SK-N-MC (cell line): Measurements from ENCODE around the genes IRF2 and HELT.

GRCh38 chr4:184099608-184100096 is 118.0 kb downstream of the ENPP6 start:
- RRBS: no CpG with 5 or more reads among the region's 9 CpGs

DNA sequence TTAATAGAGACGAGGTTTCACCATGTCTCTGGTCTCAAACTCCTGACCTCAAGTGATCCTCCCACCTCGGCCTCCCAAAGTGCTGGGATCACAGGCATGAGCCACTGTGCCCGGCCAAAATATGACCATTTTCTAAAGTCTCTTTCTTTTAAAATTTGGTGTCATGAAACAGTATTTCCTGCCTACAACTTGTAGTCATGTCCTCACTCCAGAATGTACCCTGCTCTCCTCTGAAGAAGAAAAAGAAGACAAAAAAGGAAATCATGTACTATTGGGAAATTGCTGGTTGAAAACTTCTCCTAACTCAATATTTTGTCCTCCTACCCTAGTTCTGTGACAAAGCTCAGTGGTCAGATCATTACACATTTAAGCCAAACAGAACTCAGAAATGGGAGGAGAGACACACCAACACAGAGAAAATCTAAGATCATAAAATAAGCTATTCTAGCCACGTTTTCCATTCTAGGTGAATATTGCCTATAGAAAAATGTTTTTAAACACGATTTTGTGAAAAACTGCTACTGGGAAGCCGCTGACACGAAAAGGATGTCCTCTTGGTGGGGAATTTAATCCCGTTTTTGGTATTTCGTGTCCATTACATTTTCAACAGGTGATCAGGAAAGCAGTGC is 127.7 kb downstream of the IRF2 start:
- RRBS: no CpG with 5 or more reads among the region's 9 CpGs

GRCh38 chr4:184381950-184382826 is 92.2 kb downstream of the IRF2 start:
- RRBS: no CpG with 5 or more reads among the region's 14 CpGs

DNA sequence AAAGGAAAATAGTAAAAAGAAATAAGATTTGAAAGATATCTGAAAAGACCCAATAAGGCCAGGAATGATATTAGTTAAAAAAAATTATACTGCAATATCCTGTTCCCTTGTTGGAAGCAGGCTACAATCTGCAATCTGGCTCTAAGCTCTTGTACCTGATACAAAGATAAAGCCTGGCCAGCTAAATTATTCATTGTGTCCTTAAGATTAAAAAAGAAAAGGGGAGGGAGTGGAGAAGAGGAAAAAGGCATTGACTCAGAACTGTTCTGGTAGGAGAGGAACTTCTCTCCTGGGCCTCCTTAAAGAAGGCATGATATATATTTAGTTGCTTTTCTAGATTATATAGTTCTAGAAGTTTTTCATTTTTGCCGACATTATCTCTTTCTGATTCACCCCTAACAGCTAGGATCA is 46.7 kb downstream of the IRF2 start:
- RRBS: no CpG with 5 or more reads among the region's 1 CpG

DNA sequence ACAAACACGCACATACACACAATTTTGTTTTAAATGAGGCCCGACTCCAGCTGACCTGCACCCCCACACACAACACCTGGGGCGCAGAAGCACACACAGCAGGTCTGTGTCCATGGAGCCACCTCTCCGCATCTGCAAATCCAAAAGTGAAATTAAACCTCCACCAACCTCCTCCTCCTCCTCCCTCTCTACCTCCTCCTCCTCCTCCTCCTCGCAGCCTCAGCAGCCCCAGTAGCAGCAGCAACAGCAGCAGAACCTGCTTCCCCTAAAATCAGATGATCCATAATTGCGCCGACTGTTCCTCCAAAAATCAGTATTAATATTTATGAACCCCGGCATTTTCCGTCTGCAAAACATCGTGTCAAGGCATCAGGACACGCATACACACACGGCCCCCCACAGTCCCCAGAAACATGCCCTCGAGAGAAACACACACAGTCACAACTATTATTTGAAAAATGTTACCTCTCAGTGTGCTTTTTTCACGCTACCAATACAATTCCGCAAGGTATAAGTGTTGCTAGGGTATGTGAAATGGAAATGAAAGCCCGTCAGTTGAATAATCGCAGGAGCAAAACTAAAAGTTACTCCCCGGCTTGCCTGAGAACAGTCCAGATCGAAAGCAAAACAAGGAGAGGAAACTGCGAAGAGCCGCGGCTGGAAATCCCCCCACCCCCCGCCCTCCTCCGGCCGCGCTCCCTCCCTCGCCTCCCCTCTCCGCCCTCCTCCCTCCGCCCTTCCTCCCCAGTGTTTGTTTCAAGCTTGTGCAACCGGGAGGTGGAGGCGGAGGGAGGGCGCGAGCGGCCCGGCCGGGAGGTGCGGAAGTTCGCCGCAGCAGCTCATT is at the start of gene IRF2:
Gene IRF2, minus strand, starts transcription at position 637 of the 844 bp plus-strand sequence.
- RRBS: under 1% methylated on average over 10 of the region's 39 CpGs

DNA sequence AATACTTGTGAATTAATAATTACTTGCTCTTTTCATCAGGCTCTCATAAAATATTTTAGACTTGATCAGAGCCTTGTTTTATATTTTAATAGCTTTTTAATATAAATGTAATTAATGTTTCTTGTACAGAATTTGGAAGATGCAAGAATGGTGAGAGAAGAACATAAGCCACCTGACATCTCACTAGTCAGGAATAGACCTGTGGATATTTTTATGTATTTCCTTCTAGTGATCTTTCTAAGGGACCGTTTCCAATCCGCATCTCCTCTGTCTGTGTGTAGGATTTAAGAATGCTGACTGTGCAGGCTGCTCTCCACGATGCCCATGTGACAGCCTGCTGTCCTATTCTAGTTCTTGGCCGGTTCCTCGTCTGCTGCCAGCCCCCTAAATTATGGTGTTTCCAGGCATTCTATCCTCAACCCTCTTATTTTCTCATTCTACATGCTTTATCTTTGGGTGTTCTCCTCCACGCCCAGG is 3.2 kb upstream of the IRF2 start:
- RRBS: no CpG with 5 or more reads among the region's 6 CpGs

- RRBS: no CpG with 5 or more reads among the region's 6 CpGs
Measured at GRCh38 chr4:184514269-184514687, 39.9 kb upstream of the IRF2 start.

DNA sequence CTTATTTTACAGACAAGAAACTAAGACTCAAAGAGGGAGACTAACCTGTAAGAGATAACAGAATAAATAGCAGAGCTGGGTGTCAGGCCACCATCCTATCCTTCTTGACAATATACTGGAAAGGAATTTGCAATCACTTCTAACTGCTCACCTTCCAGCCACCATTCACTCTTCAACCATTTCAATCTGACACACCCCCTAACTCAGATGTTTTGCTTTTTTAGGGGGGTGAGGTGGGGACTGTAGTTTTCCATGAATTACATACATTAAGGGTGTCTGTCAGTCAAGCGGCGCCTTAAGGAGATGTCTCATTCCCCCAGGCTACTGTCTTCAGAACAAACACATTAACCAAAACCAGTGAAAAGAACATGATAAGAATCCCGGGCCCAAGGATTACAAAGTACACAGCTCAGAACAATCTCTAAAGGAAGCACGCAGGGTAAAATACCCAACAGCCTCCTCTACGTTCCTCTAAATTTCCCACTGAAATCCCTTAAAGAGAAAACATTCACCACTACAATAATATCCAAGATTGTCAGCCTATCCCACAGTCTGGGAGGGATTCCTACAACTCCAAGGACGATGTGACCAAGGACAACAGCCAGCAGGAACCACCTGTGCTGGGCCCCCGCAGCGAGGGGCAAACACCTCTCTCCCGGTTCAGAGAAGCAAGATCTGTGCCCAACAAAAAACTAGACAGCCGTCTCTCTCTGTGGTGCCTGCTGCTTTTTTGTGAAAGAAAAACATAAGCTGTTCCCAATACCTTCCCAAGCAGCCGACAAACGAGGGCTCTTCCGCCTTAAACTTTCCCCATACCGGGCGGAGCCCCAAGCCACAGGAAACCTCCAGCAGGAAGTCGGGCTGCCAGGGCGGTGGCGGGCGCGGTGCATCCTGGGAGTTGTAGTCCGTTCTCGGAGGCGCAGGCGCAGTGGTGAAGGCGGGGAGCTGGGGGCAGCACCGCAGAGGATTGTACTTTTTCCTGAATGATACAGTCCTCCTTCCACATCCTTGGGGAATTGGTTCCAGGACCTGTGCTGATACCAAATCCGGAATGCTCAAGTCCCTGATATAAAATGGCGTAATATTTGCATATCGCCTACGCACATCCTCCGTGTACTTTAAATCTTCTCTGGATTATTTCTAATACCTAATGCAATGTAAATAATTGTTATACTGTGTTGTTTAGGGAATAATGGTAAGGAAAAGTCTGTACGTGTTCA is 62.8 kb upstream of the IRF2 start:
- RRBS: no CpG with 5 or more reads among the region's 32 CpGs

DNA sequence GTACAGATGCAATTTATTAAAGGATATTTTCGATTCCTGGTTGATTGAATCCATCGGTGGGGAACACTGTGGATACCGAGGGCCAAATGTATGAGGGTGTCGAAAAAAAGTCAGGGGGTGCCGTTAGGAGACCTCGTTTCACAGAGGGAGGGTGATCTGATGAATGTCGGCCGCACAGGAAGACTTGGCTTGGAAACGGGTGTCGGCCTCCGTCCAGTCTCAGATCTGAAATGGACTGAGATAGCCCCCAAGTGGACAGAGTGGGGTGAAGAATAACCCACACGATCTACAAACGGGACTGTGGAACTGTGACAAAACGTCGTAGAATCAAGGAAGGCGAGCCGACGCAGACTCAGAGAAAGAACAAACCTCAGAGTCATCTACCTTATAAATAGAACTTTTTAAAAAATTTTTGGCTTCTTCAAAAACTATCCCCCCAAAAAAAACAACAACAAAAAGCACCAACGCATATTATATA is 63.6 kb upstream of the IRF2 start:
- RRBS: no CpG with 5 or more reads among the region's 19 CpGs

GRCh38 chr4:184546937-184547871 is 72.9 kb upstream of the IRF2 start:
- RRBS: no CpG with 5 or more reads among the region's 13 CpGs

DNA sequence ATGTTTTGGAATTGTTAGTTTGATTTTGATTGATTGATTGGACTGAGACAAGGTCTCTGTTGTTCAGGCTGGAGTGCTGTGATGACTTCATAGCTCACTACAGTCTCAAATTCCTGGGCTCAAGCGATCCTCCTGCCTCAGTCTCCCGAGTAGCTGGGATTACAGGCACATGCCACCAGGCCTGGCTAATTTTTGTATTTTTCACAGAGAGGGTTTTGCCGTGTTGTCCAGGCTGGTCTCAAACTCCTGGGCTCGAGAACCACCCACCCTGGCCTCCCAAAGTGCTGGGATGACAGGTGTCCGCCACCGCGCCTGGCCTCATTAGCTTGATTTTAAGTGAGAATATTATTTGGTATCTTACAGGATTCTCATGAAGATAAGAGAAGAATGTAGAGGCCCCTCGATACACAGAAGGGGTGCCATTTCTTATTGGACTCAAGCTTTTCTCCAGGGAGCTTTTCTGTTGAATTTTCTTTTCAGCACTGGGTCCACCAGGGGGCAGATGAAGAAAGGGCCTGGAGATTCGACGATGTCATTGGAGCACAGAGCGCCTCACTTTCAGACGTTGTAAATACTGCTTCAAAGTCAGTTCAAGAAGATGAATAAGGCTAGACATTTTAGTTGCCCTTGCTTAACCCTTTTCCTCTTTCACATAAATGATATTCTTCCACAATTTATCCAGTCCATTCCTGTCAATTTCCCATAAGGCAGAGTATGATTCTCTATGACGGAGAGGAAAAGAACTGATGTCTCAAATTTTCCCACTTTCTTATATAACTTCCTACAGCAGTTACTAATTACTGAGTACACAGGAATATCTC is 11.8 kb upstream of the CENPU start:
- RRBS: no CpG with 5 or more reads among the region's 13 CpGs

DNA sequence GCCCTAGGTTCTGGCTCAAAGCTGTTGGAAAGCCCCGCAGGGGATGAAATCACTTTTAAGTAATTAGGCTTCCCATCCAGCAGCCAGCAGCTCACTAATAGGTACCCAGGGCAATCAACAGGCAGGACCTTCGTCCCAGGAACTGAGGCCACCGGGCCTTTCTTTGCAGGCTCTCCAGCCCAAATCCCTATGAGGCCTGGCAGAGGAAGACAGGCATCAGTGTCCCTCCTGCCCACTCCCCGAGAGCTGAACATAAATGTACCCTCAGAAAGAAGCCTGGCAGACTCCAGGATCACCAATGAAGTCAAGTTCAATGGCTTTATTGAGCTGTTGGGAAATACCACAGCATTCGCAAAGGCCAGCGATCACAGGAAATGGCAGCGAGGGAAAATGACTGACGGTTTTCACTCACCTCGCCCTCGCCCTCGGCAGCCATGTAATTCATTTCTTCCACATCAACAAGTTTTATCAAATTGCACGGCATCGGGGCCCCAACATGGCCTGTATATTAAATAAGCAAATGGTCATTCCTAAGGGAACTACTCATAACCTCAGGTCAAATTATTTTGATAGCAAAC is 28.9 kb upstream of the CENPU start:
- RRBS: no CpG with 5 or more reads among the region's 13 CpGs

DNA sequence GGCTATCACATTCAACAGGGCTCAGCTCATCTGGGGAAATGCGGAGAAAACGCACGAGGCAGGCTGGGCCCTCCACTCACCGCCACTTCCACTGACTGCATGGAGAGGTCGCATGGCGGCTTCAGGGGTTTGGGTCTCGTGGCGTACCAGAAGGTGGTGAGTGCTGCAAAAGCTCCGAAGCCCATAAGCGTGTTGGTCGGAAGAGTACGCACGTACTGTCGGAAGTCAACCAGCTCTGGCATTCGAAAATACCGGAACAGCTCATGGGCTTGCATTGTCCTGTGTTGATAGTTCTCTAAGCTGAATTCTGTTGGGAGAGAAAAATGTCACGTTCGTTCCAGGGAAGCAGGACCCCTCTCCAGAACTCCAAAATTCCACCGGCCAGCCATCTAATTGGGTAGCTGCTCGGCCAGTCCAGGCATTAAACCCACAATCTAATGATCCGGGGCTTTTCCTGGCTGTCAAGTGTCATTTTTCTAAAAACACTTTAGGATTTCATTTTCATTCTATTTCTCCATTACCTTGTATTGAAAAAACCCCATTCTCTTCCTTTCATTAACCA is 22.4 kb downstream of the ACSL1 start:
- RRBS: 91% methylated on average over 3 of the region's 21 CpGs

DNA sequence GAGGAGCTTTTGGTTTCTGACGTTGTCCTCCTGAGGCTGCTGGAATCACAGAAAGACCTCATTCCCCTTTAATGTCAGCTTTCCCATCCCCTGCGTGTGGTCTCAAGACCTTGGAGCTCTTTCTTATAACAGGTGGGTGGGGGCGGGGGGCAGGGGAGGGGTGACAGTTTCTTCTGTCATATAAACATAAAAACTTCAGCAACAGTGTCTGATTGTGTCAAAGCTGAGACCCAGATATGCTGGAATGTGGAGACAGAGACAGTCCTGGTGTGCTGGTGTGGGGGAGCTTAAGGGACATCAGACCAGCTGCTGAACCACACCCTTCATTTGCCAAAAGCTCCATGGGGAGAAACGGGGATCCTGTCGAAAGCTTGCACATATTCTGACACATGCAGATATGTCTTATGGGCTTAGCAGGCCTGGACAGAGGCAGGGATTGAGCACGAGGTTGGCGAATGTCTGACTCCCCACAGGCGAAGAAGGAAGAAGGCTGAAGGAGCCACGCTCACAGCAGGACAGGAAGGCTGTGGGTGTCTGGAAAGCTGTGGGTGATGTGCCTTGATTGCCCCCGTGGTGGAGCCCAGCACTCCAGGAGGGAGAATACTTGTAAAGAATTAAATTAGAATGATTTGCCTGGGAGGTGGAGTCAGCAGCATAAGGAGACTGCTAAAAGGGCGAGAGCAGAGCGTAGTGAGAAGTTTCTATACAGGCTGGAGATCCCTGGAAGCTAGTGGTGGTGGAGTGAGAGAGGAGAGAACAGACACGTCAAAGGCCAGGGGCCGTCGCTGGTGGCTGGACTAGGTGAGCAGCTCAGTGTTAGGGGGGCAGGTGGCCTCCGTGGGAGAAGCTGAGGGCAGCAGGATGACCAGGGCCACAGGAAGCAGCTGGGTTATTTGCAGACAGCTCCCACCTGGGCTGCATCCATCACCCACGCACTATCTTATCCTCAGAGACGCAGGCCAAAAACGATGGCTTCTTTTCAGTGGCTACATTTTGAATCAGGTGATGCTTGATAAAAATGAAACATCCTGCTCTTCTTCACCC is 72.3 kb upstream of the ACSL1 start:
- RRBS: no CpG with 5 or more reads among the region's 19 CpGs

- RRBS: no CpG with 5 or more reads among the region's 6 CpGs
Measured at GRCh38 chr4:184978199-184978536, 40.1 kb upstream of the HELT start.

DNA sequence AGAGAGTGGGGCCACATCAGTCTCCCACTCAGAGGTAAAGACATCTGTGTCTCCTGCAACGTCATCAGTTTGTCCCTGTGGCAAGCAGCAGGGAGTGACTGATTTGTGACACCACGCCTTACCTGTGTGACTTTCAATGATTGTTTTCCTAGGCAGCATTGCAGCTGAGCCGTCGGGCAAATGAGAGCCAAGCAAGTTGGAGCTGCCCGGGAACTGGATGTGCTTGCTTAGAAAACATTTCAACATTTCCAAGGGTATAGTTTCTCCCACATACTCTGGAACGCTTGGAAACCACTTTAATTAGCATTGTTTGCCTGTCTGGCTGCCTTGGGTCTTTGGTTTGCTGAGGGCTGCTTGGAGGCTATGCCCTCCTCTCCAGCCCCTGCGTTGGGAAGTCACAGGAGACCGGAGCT is 29.6 kb upstream of the HELT start:
- RRBS: no CpG with 5 or more reads among the region's 8 CpGs

DNA sequence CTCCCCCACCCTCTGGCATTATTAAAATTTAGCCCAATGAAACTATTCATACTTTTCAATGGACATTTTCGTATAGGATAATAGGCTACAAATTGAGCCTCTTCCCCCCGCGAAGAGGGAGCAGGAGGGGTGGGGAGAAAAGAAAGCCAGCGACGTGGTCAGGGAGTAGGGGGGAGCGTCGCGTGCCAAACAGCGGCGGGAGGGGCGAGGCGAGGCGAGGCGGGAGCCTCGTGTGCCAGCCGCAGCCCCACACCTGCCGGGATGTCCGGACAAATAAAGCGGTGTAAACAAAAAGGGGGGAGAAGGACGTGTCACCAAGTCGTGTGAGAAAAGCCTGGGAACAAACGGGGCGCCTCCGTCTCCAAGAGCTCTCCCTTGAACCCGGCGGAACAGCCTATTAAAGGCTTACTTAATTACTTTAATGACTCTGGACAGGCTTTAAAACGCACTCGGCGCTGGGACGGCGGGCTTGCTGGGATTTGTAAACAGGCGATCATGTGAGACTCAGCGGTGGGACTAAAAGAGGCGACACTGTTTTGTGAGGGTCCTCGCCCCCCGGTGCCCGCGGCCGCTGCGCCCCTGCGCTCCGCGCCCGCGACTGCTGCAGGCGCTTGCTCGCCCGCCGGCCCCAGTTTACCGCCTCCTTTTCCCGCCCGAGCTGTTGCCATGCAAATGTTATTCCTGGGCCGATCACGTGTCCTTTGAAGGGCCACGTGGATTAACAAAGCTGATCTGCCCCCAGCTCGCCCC is at the start of gene HELT:
Gene HELT, plus strand, starts transcription at position 572 of the 750 bp plus-strand sequence.
- RRBS: 2% methylated on average over 19 of the region's 56 CpGs

DNA sequence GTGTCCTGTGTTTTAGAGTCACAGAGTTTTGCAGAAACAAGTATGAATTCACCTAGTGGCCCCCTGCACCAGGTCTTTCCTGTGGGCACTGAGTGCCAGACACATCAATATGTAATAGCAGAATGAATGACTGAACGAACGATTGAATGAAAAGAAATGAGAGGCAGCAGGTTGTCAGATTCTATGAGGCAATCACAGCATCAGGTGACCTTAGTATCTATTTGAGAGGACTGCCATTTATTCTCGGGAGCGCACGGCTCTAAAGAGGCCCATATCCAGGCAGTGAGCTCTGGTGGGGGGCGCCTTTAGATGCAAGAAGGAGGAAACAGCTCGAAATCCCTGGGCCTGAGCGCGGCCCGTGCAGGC is 539 bp upstream of the SLC25A4 start:
- RRBS: no CpG with 5 or more reads among the region's 10 CpGs

DNA sequence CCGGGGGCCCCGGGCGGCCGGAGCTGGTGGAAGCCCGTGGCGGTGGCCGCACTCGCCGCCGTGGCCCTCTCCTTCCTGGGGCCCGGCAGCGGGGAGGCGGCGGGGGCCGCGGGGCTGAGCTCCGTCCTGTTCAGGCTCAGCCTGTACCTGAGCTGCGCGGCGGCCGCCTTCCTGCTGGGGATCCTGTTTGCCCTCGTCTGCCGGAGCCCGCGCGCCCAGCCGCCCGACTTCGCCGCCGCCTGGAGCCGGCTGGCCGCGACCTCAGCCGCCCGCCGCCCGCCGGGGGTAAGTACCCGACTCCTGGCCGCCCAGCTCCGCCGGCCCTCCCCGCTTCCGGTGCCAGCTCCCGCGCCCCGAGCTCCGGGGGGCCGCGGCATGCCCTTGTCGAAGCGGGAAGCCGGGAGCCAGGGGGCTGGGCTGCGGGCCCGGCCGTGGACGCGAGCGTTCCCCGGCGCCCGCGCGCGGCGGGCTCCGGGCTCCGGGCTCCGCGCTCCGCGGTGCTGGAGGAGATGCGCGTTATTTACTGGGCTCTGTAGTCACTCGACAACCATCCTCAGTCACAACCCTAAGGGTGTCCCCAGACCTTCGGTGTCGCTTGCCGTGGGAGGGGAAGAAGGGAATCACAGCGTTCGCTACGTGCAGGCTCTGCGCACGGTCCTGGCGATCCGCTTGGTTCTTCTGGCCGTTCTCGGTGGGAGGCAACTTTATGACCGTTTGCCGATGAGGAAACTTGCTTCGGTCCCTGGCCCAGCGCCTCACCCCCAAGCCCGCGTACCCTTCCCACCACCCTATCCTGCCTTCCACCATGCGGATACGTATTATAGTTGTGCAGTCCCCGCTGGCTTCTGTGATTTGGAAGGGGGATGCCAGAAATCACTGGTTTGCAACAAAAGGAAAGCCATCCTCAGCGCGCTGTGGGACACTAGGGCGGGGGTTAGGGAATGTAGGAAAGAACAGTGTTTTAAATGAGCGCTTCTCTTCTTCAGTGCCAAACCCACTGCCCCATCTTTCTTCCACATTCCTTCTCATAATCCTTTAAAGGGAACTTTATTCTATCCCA is 903 bp downstream of the SNX25 start:
- RRBS: 4% methylated on average over 6 of the region's 101 CpGs

- RRBS: no CpG with 5 or more reads among the region's 6 CpGs
Measured at GRCh38 chr4:185405491-185406111, 9.0 kb downstream of the ANKRD37 start.